Cerebellum (tissue), 5 donors: ENCODE results near the gene RBM38.

DNA sequence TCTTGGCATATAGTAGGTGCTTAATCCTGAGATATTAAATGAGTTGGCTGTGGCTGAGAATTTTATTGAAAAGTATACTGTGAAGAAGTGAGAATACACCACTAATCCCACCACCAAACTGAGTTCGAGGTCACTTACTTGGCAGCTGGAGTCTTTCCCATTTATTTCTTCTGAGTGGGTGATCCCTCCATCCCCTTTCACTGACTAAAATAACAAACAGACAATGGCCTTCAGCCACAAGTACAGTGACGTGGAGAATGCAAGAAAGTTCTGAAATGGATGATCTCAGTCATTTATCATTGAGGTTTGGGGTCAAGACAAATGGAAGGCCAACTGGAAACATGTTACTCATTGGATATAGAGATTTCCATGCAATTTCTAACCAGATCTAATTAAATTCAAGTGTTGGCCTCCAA lies 113.1 kb downstream of the BCAS1 start:
- PRO-cap, 3 experiments: no peak in any of the 3 experiments
- RAMPAGE, long total RNA: no peak

DNA sequence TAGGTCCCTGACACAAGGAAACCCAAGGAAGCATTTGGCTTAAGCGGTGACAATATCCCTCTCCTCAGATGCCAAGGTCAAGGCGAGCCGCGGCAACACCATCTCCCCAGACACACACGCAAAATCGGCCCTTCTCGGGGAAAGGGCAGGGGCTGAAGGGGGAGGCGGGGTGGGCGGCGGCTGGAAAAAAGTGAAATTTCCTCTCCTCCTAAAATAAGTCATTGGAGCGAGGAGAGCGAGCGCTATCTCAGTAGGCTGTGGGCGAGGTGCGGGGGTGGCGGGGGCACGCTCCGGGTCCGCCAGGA lies 329 bp upstream of the DOK5 start:
- PRO-cap, 3 experiments: no peak in any of the 3 experiments
- RAMPAGE, long total RNA: no peak

DNA sequence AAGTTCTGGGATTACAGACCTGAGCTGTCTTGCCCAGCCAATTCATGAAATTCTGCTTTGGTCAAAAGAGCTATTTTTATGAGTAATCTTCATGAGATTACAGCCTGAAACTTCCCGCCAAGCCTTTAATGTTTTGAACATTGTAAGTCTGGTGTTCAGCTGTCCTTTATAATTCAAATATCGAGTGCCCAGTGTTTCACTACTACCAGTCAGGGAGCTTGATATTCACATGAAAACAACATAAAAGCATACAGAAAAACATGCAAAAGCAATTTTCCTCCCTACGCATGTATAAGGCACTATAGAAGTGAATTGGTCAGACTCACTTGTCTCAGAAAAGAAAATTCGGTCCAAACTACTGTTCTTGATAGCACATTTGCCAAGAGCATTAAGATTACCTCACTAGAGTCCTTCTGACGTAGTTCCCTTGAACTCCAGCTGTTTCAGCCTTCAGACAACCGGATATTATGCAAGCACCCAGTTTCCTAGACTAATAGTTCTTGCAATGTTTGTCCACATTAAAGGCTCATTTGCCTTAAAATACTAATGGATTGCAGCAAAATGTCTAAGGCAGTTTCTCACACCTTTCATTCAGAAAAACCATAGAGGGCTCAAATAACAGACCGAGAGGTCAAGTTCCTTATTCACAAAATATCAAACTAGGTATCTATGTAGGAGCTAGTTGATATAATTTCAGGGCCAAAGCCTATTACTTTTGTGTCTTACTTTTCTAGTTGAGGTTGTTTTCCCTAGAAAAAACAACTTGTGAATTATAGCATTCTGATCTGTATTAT lies 2.6 kb upstream of the CASS4 start:
- PRO-cap, 3 experiments: no peak in any of the 3 experiments
- RAMPAGE, long total RNA: no peak

DNA sequence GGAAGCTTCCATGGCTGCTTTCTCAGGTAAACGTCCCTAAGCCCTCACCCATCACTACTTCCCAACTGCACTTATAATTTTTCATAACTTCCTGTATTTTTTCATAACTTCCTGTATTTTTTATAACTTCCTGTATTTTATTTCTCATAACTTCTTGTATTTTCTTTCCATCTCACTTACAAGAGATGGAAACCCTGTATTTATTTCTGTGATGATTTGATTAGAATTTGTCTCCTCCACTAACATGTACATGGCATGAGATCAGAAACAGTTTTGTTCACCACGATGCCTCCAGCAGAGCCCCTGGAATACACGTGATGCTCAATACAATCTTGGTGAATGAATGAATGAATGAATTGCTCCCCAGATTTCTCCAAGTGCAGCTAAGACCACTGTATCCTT lies 17.7 kb downstream of the CASS4 start:
- PRO-cap, 3 experiments: no peak in any of the 3 experiments
- RAMPAGE, long total RNA: no peak

DNA sequence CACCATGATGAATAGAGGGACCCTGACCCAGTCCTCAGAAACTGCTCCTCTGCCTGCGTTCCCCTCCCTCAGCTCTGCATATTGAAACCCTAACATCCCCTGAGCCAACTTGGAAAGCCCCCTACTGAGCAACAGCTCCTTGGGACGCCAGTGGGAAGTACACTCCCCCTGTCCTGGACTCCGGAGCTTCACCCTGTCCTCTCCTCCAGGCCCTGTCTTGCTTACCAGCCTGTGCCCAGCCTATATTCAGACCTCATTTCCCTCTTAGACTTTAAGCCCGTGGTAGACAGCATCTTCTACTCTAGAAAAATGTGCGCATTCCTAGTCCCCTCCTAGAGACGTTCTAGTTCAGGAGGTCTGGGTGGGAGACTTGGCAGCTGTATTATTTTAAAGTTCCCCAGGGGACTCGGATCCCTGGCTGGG lies 24.2 kb upstream of the RTF2 start:
- PRO-cap, 3 experiments: no peak in any of the 3 experiments
- RAMPAGE, long total RNA: no peak

- PRO-cap, 3 experiments: no peak in any of the 3 experiments
- RAMPAGE, long total RNA: no peak
These were observed 536 bp downstream of the RTF2 start for GRCh38 chr20:56468887-56469438.

DNA sequence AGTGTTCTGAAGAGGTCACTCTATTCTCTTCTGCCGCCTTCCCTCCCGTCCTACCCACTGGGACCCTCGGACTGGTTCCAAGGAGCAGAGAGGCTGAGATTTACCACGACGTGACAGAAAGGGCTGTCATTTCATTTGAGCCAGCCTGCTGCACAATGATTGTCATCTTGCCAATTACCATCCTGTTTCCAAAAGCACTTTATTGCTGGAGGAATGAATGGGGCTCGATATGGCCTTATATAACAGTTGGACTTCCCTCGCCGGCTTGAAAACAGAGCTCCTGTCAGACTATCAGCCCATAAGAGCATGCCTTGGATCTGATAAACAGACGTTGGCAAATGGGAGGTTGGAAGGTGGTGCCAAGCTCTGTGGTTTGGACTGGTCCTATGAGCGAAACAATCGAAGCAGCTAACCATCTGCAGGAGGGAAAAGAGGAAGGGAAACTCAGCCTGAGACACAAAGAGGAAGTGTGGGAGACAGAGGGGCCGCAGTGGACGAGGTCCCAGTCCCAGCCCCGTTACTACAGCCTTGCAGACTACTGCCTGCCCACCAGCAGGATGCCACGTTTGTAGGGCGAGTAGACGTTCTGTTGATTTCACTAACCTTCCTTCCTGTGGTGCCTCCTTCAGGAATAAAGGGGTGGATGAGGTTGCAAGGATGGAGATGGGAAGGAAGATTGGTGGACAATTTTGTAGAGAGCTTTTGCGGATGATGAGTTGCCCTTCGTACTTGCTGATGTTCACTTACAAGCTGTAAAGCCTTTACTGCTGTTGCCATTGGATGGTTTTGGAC lies 93.0 kb downstream of the TFAP2C start:
- PRO-cap, 3 experiments: peak in 1 of 3 experiments; most common minus-strand start position 273 of the sequence (in 1)
- RAMPAGE, long total RNA: no peak

DNA sequence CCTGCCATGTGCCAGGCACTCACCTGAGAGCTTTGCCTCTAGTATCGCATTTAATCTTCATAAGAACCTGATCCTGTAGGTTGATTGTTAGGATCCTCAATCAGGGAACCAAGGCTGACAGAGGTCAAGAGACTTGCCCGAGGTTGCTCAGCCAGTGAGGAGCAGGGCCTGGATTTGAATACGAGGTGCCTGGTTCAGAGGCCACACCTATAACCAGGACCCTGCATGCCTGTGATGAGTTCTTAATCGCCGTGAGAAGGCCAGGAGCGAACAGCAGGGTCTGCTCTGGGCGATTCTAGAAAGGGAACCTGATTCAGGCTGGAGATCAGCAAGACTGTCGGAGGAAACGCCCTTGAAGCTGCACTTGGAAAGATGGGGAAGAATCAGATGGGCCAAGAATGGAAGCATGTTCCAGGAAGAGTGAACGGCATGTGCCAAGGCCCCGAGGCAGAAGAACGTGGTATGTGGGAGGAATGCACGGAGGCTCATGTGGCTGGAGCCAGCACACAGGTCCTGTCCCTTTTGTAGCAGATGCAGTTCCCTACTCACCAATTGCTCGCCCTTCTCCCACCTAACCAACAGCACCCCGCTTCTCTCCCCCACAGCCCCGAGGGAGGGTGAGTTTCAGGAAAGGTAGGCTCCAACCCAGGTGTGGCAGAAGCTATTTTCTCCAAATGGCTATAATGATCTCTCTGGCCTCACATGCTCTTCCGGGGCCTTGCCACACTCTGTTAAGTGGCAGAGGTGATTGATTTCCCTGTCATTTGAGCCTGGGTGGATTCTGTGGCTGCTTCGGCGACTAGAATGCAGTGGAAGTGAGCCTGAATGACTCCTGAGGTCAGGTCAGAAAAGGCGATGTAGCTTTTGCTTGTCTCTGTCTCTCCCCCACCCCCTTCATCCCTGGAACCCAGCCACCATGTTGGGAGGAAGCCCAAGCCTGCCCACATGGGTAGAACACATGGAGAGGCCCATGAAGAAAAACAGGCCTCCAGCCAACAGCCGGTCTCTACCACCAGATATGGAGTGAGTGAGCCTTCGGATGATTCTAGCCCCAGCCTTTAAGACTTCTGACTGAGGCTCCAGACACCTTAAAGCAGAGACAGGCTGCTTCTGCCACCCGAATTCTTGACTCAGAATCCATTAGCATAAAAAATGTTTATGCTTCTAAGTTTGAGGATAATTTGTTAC lies 180.7 kb downstream of the TFAP2C start:
- PRO-cap, 3 experiments: no peak in any of the 3 experiments
- RAMPAGE, long total RNA: no peak

GRCh38 chr20:56826686-56827868 lies 198.0 kb downstream of the TFAP2C start:
- PRO-cap, 3 experiments: no peak in any of the 3 experiments
- RAMPAGE, long total RNA: no peak

DNA sequence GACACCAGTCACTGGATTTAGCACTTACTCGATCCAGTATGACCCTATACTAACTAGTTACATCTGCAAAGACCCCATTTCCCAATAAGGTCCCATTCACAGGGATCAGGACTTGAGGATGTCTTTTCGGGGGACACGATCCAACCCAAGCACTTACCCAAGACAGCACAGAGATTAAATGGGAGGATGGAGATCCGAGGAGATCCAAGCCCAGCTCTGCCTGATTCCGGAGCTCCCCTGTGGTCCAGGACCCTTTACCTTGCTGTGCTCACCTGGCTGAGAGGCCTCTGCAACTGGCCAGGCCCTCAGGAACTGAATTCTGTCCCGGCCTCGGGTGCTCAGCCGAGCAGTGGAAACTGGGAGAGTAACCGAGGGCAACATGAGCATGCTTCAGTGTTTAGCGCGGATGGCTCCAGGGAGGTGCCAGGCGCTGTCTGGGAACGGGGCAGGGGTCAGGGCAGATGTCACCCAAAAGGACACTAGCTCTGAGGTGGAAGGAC lies 192.4 kb downstream of the BMP7 start:
- PRO-cap, 3 experiments: no peak in any of the 3 experiments
- RAMPAGE, long total RNA: no peak

GRCh38 chr20:57260557-57261472 lies 5.6 kb downstream of the BMP7 start:
- PRO-cap, 3 experiments: no peak in any of the 3 experiments
- RAMPAGE, long total RNA: no peak

DNA sequence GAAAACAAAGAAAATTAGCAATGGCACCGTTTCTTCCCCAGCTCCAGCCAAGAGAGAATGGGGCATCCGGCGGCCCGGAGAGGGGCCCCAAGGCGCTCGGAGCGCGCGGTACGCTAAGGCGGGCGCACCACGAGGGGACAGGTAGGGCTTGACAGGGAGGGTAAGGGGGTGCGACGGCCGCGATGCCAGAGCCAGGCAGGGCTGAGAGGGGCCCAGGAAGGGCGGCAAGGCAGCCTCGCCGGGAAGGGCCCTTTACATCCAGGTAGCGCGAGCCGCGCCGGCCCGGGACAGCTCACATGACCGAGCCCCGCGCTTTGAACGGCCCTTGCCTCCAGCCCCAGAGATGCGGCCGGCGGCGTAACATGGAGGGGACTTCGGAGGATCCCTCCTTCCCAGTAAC lies 1.3 kb downstream of the BMP7 start:
- PRO-cap, 3 experiments: no peak in any of the 3 experiments
- RAMPAGE, long total RNA: no peak

- PRO-cap, 3 experiments: no peak in any of the 3 experiments
- RAMPAGE, long total RNA: no peak
These were observed 11.6 kb upstream of the SPO11 start for GRCh38 chr20:57317767-57318666.

- PRO-cap, 3 experiments: no peak in any of the 3 experiments
- RAMPAGE, long total RNA: no peak
These were observed 16.0 kb upstream of the RBM38 start for GRCh38 chr20:57375158-57375646.

GRCh38 chr20:57385027-57385491 lies 6.1 kb upstream of the RBM38 start:
- PRO-cap, 3 experiments: no peak in any of the 3 experiments
- RAMPAGE, long total RNA: no peak

DNA sequence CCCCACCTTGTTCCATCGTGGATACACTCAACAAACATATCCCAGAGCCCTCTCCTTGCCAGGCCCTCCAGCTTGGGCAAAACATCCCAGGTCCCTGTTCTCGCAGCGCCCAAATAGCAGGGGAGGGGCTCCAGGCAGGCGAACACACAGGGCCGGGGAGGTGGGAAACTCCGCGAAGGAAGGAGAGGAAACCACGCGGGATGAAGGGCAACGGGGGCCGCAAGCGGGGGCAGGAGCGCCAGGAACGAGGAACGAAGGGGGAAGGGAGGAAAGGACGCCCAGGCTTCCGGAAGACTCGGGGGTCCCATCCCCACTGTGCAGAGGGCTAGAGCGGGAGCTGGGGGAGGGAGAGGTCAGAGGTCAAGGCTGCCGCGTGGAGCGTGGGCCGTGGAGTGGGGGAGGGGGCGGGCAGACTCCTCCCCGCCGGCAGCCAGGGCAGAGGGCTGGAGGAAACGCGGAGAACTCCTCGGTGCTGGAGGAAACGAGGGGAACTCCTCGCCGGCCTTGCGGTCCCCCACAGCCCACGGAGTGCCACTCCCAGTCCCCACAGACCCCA lies 1.4 kb upstream of the RBM38 start:
- PRO-cap, 3 experiments: no peak in any of the 3 experiments
- RAMPAGE, long total RNA: no peak

DNA sequence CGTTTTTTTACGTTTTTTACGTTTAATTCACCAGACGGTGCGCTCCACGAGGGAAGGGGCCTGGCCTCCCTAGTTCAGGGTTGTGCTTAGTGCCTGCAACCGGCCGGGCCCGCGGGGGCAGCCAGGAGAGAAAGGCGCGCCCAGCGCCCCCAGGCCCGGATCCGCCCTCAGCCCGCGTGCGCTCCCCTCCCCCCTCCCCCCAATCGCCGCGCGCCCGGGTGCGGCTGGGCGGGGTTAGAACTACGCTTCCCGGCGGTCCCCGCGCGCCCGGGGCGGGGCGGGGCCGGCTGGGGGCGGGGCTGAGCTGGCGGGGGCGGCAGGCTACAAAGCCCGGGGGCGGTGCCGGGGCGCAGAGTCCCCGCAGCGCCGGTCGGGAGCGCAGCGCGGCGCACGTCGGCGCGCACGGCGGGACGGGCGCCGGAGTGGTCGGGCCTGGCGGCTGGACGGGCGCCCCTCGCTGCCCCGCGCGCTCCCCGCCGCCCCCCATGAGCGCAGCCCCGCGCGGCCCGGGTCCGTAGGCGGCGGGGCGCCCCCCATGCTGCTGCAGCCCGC lies at the start of gene RBM38:
Gene RBM38 (plus strand): TSS at position 350 of the 552 bp plus-strand sequence.
- PRO-cap, 3 experiments: peak in 3 of 3 experiments; most common plus-strand start position 352 of the sequence (in 3); most common minus-strand start position 174 of the sequence (in 2)
- RAMPAGE, long total RNA: no peak

DNA sequence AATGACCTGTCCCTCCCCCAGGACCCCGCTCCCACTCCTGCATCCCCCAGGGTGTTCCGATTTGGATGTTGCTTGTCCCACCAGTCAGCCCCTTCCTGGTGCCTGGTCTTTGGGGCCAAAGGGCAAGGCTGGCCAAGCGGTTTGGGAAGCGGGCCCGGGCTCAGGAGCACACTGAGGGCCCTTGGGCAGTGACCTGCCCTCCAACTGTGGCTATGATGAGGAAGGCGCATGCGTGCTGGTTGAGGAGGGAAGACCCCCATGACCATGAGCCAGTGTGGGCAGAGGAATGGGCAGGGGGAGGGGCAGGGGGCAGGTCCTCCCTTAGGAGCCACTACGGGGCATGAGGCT lies 50.4 kb downstream of the RBM38 start:
- PRO-cap, 3 experiments: no peak in any of the 3 experiments
- RAMPAGE, long total RNA: no peak

GRCh38 chr20:57482987-57483602 lies 41.8 kb downstream of the CTCFL start:
- PRO-cap, 3 experiments: no peak in any of the 3 experiments
- RAMPAGE, long total RNA: no peak

DNA sequence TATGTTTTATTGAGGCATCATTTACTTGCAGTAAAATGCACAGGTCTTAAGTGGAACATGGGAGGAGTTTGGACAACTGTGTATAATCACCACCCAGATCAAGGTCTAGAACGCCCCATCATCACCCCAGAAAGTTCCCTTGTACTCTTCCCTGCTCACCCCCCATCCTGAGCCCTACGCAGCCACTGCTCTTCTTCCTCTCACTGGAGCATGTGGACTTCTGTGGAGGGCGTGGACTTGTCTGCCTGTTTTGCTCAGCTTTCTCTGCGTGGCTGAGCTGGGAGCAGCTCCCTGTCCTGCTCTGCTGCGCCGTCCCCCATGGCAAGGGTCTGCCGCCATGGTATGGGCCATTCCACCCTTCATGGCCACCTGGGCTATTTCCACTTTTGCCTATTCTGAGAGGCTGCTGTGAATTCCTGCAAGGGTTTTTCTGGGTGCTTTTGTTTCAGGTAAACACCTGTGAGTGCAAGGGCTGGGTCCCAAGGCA lies 19.6 kb downstream of the PCK1 start:
- PRO-cap, 3 experiments: no peak in any of the 3 experiments
- RAMPAGE, long total RNA: no peak